Neural cell (in vitro differentiated cells): ENCODE measurements around the gene HTRA2.

- RAMPAGE, long total RNA = no peak
These were observed 14.4 kb upstream of the EGR4 start for GRCh38 chr2:73307707-73308270.

DNA sequence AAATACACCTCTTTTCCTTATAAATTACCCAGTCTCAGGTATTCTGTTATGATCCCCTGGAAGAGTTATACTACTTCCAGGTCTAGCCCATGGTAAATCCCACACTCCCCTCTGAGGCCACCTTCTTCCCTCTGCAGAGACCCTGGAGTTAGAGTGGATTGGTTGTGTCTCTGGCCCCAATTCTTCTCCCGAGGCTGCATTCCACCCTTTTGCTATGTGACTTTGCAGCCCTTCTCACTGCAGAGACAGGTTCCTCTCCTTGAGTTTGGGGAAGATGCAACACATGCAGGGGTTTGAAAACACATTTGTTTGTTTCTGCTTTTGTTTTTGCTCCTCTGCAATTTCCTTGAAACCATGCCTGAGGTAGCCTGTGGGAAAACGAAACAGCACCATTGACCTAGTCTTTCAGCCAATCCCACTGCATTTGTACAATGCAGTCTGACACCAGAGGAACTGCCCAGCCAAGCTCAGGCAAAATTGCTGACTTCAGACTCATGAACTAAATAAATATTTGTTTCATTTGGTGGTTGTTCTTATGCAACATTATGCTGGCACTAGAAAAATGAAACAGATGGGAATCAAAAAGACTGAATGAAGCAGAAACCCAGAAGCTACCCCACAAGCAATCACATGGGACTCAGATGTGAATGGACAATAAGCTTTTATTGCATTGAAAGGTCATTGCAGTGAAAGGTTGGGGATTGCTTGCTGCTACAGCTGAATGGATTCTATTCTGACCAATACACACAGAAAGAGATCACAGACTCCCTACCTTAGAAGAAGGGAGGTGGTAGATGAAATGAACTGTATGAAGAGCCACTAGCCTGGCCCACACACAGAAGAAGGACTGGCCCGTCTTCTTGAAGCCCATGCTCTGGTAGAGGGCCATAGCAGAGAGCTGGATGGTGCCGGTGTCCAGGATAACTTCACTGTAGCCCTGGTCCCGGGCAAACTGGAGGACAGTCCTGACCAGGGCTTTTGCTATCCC lies 1.7 kb downstream of the NAT8 start:
- RAMPAGE, long total RNA = no peak

DNA sequence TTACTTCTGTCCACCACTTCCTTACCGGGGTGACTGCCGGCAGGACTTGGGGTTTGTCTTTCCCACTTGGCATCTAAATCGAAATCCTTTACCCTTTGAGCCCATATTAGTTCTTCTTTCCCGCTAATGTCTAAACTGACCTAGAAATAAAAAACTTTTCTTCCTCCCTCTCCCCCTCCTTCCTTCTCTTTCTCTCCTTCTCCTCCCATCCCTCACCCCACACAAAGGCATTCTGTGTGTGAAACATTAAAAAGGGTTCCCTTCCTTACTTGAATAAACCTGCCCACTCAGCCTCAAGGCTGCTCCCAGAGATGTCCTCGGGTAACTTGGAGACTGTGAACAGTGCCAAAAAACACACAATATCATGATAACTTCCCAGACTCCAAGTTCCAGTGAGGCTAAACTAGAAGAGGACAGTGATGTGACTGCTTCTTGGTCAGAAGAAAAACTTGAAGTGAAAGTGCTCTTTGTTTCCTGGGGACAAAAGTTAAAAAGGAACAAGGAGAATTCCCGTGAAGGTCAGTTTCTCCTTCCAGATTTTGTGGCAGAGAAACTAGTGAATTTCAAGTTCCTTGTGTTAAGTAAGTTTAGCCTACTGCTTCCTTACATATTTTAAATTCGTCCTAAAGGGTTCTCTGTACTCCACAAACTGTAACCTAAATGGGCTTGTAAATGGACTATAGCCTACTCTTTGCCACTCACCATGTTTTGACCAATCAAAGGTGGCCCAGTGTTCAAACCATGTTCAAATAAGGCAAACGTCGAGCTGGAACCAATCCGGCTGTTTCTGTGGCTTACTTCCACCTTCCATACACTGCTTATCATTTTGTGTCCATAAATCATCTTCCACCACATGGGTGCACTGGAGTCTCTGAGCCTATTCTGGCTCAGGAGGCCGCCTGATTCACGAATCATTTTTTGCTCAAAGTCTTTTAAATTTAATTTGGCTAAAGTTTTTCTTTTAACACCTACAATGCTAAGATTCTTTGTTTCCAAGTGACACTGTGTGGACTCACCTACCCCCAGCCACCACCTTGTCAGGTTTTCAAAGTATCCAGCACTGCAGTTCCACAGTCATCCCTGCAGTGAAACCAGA lies 20.5 kb downstream of the TPRKB start:
- RAMPAGE, long total RNA = no peak

DNA sequence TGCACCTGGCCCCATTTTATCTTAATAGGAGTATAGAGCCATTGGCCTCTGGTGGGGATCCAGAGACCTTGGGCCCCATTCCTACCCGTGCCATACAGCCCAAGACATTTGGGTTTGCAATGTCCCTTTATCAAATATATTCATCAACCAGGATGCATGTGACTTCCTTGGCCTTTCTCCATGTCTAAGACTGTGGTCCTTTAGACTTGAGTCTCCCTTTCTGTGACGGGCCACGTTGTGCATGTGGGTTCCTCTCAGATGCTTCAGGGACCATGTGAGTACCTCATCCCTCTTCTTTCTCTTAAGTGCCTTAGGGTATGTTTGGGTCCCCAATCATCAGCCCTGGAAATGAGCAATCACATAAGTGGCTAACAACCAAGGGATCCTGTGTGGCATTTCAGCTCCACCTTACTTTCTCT lies 4.2 kb upstream of the TPRKB start:
- RAMPAGE, long total RNA = no peak

- RAMPAGE, long total RNA = no peak
These were observed 14.0 kb upstream of the TPRKB start for GRCh38 chr2:73751129-73751625.

GRCh38 chr2:73894740-73895824 lies 2.3 kb downstream of the ACTG2 start:
- RAMPAGE, long total RNA = no peak

- RAMPAGE, long total RNA = no peak
These were observed 4.4 kb downstream of the ACTG2 start for GRCh38 chr2:73897051-73897730.

GRCh38 chr2:73897731-73898588 lies 5.2 kb downstream of the ACTG2 start:
- RAMPAGE, long total RNA = no peak

GRCh38 chr2:73913203-73913881 lies 13.3 kb upstream of the DGUOK start:
- RAMPAGE, long total RNA = no peak

DNA sequence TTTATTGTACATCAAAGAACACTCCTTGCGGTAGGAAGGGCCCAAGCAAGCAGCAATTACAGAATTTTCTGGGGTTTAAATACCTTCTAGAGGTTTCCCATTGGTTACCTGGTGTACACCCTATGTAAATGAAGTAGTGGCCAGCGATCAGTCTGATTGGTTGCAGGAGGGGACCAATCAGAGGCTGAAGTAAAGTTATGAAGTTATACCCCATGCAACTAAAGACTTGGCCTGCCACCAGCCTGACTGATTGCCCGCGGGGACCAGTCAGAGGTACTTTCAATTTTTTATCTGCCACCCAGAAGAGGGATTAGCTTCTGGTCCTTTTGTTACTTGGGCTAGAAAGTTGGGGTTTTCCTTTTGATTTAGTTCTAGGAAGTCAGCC lies 1.7 kb upstream of the DGUOK start:
- RAMPAGE, long total RNA = no peak

DNA sequence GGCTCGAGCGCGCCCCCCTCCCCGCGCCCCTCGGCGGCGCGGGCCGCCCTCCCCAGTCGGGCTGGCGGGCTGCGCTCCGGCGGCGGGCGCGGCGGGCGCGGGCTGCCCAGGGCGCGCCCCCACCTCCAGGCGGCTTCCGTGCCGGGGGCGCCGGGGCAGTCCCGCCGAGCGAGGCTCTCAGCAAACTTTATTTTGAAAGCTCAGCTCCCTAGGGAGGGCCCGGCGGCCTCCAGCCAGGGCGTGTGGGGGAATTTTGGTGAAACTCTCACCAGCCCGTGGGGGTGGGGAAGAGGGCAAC lies 674 bp downstream of the TET3 start:
- RAMPAGE, long total RNA = no peak

DNA sequence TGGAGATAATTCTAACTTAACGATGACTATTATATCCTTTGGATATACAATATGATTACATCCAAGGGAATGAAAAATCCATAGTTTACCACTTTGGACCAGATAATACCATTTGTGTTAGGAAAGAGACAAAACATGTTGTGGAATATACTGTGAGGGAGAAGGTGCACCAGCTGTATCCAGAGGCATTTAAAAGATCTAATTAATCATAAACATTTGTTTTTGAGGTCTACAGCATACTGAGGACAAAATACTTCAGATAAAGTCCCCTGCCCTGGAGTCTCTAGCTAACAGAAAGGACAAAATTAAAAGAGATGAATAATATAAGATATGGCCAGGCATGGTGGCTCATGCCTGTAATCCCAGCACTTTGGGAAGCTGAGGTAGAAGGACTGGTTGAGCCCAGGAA lies 11.2 kb downstream of the MOB1A start:
- RAMPAGE, long total RNA = no peak

DNA sequence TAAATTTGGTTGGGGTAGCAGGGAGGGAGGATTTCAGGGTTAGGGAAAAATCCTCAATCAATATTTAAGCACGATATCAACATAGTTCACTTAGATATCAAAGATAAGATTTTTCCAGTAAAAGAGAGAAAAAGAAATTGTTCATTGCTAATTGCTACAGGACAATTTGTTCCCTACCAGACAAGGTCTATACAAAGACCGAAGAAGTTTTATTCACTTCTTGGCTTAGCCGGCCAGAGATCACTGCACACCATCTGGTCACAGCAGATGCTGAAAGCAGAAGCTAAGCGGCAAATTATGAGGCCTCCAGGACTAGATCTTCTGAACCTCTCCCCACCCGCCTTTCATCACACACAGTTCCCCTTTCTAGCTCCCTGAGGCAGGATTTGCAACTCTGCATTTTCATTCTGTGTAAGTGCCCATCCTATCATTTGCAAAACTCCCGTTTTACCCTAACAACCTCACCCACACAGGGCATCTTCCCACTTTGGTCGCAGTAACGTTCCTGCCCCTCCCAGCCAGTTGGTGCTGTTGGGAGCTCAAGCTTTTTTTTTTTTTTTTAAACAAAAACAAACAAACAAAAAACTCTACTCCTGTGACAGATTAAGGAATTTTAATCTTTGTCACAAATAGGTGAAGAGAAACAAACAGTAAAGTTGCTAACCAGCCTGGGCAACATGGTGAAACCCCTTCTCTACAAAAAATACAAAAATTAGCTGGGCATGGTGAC lies 3.0 kb upstream of the MOB1A start:
- RAMPAGE, long total RNA = no peak

- RAMPAGE, long total RNA = no peak
These were observed 7.1 kb downstream of the MTHFD2 start for GRCh38 chr2:74205394-74206019.

DNA sequence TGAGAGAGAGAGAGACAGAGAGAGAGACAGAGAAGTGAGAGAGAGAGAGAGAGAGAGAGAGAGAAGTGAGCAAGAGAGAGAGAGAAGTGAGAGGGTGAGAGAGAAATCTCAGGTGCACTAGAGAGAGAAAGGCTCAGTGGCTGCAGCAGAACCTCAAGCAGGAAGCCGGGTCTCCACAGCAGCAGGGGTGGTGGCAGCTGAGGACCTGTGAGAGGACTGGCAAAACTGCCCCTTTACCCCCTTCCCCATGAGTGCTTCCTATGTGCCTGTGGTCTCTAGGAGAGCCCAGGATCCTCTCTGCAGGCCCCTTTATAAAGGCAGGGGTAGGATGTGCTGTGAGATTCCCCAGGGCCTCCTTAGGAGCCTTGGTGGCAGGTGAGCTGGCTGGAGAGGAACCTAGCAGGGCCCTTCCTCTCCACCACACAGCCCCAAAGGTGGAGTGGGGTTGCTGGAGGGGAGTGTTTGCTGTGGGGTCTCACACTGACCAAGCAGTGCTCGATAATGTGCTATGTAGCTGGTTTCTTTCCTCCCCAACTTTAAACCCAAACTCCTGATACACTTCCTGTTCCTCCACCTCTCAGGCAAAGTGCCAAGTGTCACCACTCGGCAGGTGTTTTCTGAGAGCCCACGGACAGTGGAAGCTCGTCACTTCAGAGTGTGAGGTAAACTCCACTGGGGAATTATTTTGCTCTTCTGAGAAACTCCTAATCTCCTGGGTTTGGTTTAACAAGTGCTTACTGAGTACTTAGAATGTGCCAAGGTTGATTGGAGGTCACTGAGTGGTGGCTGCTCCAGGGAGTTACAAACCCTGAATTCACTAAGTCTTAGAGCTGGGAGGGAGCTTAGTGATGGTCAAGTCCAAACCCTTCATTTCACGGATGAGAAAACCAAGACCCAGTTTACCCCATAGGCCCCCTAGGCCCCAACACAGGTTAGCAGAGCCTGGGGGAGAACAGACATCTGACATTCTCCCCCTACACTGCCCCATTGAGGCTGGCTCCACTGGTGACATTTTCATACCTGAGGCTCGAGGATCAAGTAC lies 52.3 kb downstream of the SLC4A5 start:
- RAMPAGE, long total RNA = no peak

DNA sequence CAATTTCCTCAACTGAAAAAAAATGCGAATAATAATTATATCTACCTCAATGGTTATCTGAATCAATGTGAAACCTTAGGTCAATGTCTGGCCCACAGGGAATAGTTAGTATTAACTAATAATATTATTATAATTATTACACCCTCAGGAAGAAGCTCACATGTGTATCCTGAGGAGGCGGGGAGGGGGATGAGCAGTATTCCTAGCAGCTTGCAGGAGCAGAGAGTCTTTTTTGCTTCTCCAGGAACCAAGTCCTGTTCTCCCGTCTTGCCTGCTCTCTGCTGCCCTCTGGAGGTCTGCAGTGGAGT lies 8.5 kb downstream of the SLC4A5 start:
- RAMPAGE, long total RNA = no peak

- RAMPAGE, long total RNA = no peak
These were observed 8.3 kb downstream of the WDR54 start for GRCh38 chr2:74429450-74430582.

GRCh38 chr2:74529581-74530388 lies at the start of gene HTRA2:
HTRA2 (plus strand) TSS chr2:74529933.
- RAMPAGE, long total RNA = start-site peak on the minus strand at chr2:74529675-74529769, 2,259 and 1,248 reads in 2 replicates

DNA sequence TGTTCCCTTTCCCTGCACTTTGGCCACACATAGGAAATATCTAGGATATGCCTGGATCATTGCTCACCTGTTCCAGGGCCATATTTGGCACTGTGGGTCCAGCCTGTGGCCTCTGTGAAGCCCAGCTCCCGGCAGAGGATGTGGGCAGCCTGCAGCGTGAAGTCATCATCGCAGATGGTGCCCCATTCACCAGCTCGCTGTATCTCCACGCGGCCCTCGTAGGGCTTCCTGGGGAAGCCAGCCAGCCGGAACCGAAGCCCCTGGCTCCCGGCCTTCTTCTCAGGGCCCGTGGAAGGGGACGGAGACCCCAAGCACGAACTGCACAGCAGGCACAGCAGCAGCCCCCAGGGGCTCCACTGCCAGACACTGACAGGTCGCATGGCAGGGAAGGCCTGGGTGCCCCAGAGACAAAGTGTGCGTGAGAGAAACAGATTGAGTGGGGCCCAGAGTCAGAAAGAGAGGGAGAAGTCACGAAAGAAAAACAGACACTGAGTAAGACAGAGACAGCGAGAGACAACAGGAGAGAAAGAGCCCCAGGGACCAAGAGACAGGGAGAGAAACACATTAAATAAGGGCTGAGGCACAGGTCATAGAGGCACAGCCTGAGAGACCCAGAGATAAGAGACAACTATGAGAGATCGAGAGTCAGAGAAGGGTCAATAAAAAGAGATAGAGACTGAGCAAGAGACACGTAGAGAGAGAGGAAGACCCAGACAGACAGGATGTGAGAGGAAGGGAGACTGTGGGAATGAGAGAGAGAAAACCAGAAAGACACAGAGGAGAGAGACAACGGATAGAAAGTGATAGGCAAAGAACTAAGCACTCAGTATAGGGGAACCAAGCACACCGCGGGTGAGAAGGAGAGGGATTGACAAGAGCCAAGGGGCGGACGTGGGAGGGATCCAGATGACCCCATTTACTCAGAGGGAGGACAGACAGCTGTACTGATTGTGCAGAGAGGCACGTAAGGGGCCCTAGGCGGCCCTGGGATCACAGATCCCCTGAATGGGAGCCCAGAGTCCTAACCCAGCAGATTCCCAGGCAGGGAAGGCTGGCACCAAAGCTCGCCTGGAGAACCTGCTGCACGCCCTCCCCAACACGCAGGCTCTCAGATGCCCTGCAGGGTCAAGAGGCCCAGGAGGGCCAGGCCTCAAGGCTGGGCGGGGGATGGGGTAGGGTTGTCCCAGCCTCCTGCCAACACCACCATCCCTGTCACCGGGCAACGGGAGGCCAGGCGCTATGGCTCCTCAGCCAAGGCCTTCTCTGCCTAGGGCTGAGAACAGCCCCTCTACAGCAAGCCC lies 1.0 kb downstream of the LOXL3 start:
- RAMPAGE, long total RNA = no peak

- RAMPAGE, long total RNA = no peak
These were observed 58.5 kb downstream of the SEMA4F start for GRCh38 chr2:74712175-74713237.